ENCODE results near the genes TMEM50A, MACO1 and MAN1C1.

DNA sequence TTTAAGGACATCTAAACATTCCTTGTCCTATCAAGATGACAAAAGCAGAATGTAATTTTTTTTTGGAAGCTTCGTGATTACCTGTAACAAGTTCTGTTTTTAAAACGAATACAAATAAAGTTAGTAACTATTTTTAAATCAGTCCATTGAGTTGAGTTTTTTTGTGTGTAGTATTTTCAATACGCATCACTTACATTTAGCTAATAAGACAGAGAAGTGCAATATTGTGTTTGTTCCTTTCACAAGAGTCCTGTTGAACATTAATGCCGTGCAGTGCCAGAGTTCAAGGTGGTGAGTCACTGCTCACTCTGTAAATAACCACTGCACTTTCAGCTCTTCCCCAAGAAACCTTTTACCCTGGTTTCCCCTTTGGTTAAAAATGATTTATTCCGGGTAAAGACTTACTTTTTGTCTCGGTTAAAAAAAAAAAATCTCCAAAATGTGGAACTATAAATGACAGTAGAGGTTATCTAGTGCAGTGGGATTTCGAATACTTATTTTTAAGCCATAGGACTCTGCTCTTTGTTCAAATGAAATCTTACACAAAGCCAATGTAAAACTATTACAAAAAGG, 14.9 kb upstream of the NCMAP start:
- RRBS, result no CpG with 5 or more reads among the region's 7 CpGs

GRCh38 chr1:24567825-24568522, 12.1 kb downstream of the NCMAP start:
- RRBS, result no CpG with 5 or more reads among the region's 19 CpGs

DNA sequence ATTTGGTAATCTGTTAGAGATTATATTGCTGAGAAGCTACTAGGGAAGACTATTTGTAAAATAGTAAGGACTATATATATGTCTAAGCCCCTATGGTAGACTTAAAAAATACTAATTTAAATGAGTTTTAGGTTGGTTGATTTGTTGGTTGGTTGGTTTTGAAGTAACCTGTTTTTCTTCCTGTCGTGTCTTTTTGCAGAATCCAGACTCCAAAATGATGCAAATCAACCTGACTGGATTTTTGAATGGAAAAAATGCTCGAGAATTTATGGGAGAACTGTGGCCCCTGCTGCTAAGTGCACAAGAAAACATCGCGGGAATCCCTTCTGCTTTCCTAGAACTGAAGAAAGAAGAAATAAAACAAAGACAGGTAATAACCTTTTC, 5.5 kb downstream of the SRRM1 start:
- RRBS, result no CpG with 5 or more reads among the region's 4 CpGs

GRCh38 chr1:24655282-24656098, 12.4 kb downstream of the SRRM1 start:
- RRBS, result no CpG with 5 or more reads among the region's 8 CpGs

DNA sequence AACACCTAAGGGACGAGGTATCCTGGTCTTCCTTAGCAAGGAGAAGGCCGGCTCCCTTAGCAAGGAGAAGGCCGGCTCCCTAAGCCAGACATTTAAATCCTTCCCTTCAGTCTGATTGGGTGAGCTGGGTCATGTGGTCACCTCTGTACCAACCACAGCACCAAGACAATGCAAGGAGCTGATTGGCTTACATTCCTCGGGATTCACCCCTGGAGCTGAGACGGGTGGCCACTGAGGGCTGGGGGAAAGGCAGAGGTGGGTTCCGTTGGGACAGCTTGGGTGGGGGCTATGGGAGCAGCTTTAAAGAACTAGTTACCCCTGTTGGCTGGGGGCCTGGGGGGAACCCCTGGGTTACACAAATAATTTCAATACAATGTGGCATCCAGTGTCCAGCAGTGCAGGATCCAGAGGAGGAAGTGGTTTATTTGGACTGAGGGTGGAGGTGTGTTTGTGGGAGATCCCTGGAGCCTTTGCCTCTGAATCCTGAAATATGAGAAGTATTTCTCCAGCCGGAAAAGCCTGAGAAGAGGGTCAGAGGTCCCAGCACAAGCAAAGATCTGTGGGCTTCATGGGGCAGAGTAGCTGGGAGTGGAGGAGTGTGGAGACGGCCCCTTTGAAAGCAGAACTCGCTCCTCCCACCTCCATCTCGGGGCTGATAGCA, 20.6 kb upstream of the CLIC4 start:
- RRBS, result no CpG with 5 or more reads among the region's 10 CpGs

DNA sequence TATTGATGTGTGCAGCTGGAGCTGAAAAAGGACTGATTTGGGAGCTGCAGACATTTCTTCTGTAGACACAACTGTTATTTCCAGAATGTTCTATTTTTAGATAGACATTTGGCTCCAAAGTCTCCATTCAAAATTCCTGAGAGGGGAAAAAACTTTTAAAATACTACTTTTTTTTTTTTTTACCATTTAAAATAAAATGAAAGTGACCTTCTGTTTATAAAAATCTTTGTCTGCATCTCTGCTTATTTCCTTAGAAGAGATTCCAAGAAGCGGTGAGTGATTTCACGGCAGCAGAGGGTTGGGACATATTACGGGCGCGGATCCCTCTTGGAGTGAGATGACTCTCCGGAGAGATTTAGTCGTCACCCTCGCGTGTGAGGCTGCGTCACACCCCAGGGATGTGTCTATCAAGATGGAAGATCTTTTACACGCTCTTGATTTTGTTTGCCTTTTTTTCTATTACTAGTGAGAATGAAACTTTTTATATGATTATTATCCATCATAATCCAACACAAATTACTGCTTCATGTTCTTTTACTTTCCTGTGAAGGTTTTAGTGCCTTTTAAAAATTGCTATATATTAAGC, 9.9 kb downstream of the RUNX3 start:
- RRBS, result no CpG with 5 or more reads among the region's 11 CpGs

GRCh38 chr1:25034726-25035245, 104.7 kb upstream of the RUNX3 start:
- RRBS, result 92% methylated on average over 3 of the region's 12 CpGs

GRCh38 chr1:25095701-25096137, 136.6 kb downstream of the SYF2 start:
- RRBS, result no CpG with 5 or more reads among the region's 5 CpGs

GRCh38 chr1:25218732-25219820, 13.2 kb downstream of the SYF2 start:
- RRBS, result no CpG with 5 or more reads among the region's 9 CpGs

- RRBS, result 4% methylated on average over 4 of the region's 41 CpGs
Measured at GRCh38 chr1:25239569-25240617, 7.4 kb downstream of the RSRP1 start.

DNA sequence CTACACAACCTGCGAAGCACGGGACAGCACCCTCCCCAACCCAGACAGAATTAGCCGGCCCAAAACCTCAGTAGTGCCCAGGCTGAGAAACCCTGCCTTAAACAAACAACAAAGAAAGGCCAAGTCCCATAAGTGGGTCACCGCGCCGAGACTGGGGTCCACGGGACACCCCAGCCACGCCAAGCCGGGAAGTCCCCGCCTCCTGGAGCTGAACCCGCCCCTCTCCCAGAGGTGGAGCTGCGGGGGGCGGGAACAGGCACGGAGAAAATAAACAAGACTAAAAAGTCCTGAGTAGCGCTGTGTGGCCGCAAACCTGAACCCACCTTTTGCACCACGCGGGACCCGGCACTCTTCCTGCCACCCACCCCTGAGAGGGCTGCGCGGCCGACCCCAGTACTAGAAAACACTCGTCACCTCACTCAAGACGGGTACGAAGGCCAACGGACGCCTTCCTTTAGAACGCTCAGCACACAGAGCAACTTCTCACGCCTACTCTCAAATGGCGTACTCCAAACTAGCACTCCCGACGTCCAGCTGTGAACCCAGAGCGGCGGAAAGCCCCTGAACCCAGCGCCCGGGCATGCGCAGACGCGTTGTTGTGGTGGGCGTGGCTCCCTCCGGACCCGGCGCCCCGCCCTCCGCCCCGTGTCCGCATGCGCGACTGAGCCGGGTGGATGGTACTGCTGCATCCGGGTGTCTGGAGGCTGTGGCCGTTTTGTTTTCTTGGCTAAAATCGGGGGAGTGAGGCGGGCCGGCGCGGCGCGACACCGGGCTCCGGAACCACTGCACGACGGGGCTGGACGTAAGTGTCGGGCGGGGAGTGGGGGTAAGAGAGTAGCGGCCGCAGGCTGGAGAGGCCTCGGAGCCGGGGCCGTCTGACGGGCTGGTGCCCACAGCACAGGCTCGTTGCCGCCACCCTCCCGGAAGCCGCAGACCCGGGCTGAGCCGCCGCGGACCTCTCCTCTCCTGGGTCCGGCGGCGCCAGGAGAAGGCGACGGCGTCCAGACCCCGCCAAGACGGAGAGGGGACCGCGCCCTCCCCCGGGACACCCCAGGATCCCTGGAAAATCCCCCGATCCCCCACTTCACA, at the start of gene TMEM50A:
TMEM50A (plus strand) TSS at position 680 of the 1,089 bp plus-strand sequence.
- RRBS, result 3% methylated on average over 35 of the region's 92 CpGs

DNA sequence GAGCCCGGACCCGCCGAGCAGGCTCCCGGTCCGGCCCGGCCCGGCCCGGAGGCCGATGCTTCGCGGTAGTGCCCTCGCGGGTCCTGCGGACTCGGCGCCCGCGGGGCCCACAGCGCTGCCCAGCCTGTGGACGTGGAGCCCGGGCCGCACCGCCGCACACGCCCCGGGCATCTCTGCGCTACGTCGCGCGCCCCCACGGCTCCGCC, 772 bp upstream of the MACO1 start:
- RRBS, result 3% methylated on average over 17 of the region's 33 CpGs

GRCh38 chr1:25430793-25431651, at the start of gene MACO1:
Gene MACO1 (plus strand): TSS chr1:25430897.
- RRBS, result 3% methylated on average over 47 of the region's 104 CpGs

DNA sequence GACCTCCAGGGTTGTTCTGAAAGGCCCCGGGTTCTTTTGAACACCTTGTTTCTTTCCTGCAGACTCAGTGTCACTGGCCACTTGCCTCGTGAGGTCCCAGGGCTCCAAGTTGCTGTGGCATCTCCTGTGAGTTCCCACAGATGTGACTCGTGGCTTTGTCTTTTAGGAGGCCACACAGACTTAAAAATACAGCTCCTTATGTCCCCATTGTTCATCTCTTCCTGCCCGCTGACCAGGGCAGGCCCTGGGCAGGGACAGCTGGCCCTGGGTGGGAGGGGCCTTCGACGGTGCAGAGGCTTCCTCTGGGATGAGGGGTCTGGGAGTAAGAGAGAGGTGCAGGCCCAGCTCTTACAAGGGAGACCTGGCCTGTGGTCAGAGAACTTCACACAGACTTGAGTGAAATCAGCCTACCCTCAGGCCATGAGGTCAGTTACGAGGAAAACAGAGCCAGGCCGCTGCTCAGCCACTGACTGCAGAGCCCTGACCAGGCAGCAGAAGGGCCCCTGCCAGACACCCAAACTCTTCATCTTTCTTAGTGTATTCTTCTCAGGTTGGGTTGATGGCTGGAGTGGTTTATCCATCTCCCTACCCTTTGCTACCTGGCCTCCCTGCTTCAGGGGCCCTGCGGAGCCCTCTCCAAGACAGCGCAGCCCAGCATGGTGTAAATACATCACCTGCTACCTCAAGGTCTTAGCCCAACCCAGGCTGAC, 15.8 kb downstream of the LDLRAP1 start:
- RRBS, result no CpG with 5 or more reads among the region's 10 CpGs

DNA sequence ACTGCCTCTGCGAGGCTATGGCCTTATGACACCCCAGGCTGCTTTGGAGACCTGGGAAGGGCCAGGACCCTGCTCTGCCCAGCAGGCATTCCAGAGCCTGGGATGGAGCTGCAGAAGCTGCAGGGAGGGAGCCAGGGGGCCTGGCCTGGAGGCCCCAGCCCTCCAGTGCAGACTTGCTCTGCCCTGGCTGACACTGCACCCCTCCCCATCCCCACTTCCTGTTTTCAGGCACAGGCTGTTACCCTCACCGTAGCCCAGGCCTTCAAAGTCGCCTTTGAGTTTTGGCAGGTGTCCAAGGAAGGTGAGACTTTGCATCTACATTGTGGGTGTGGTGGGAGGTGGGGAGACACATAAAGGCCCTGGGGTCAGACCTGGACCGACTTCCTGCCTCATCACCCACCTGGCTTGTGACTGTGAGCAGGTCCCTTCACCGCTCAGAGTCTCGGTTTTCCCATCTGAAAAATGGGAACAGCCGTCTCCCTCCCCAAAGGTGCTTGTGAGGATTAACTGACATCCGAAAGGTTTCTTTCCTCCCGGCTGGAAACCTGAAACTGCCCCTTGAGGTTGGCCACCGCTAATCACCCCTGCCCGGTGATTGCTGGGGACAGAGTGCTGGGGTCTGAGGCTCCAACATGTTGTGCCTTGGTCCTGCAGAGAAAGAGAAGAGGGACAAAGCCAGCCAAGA, 19.2 kb downstream of the LDLRAP1 start:
- RRBS, result 86% methylated on average over 3 of the region's 11 CpGs

DNA sequence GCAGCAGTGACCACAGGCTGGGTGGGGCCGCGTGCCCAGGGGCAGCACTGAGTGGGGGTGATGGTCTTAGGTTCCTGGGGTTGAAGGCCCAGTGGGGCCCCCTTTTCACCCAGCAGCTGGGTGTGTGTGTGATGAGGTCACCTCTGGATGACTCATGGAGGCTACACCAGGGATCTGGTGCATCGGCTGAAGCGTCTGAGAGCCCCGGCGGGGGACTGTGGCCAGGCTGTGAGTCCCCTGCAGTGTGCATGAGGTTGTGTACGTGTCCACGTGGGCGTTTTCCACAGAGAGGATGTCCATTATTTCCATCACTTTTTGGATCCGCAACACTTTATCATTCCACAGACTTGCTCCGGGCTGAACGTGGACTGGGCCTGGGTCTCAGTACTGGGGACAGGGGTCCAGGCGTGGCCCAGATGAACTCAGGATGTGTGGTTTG, 25.6 kb downstream of the LDLRAP1 start:
- RRBS, result no CpG with 5 or more reads among the region's 13 CpGs

GRCh38 chr1:25615973-25617225, at the start of gene MAN1C1:
Gene MAN1C1 (plus strand): TSS chr1:25616791.
- RRBS, result 3% methylated on average over 85 of the region's 149 CpGs

DNA sequence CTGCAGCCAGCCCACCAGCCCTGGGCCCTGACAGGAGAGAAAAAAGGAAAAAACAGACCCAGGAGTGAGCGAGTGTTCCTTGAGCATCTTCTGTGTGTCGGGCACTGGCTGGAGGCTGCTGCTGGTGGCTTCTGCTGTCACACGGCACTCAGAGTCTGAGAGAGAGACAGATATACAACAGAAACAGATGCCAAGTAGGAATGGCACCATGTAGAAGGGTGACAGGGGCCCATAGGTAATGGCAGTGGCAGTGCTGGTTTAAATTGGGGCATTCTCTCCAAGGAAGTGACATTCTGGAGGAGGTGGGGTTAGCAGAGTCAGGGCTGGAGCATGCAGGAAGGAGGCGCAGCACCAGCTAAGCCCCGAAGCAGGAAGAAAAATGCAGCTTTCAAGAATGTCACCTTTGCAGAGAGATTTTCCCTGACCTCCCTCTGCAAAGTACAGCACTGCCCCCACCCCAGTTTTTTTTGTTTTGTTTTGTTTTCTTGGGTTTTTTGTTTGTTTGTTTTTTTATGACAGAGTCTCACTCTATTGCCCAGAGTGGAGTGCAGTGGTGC, 24.5 kb upstream of the SELENON start:
- RRBS, result no CpG with 5 or more reads among the region's 5 CpGs

- RRBS, result no CpG with 5 or more reads among the region's 35 CpGs
Measured at GRCh38 chr1:25796179-25797340, 3.4 kb upstream of the SELENON start.

GRCh38 chr1:25922245-25923143, 16.3 kb upstream of the STMN1 start:
- RRBS, result 3% methylated on average over 38 of the region's 60 CpGs

Data from islet of Langerhans (tissue), 1 donor.